Breast (tissue), 4 donors: ENCODE measurements around a stretch of chr1.

DNA sequence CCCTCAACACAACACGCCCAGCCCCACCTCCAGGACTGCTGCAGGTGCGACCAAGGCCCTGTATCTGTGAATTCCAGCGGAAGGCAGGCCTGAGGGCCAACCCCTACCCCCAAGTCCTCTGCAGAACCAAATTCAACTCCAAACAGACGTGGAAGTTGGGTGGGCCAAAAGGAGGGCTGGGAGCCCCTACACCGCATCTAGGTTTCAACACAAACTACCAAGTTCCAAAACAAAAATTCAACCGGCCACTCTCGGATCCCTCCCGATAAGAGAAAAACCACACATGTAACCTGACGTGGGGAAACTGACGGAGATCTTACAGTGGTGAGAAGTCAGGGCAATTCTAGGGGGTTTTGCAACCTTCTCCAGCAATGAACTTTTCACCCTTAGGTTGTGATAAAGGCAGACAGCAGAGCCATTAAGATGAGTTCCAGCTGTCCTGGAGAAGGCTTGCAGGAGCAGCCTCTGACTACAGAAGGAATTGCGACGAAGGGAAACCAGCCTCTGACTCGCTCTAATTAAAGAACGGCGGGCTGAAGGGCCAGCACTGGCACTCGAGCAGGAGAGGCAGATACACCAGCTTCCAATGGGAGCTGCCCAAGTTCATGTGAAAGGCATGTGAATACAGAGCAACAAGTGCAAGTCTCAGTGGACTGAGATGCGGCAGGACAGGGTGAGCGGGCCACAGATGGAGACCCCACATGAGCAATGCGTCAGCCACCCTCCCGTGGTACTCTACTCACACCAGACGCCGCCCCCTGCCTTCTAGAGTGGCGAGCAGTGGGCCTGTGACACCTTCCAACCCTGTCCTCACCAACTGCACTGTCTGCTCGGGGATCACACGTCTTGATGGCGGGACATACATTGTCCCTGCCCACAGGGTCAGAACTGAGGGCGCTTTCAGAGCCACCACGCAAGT lies 15.8 kb downstream of the RCC2 start:
- PRO-cap, 3 experiments, result no peak in any of the 3 experiments
- RRBS, result no CpG with 5 or more reads among the region's 28 CpGs

DNA sequence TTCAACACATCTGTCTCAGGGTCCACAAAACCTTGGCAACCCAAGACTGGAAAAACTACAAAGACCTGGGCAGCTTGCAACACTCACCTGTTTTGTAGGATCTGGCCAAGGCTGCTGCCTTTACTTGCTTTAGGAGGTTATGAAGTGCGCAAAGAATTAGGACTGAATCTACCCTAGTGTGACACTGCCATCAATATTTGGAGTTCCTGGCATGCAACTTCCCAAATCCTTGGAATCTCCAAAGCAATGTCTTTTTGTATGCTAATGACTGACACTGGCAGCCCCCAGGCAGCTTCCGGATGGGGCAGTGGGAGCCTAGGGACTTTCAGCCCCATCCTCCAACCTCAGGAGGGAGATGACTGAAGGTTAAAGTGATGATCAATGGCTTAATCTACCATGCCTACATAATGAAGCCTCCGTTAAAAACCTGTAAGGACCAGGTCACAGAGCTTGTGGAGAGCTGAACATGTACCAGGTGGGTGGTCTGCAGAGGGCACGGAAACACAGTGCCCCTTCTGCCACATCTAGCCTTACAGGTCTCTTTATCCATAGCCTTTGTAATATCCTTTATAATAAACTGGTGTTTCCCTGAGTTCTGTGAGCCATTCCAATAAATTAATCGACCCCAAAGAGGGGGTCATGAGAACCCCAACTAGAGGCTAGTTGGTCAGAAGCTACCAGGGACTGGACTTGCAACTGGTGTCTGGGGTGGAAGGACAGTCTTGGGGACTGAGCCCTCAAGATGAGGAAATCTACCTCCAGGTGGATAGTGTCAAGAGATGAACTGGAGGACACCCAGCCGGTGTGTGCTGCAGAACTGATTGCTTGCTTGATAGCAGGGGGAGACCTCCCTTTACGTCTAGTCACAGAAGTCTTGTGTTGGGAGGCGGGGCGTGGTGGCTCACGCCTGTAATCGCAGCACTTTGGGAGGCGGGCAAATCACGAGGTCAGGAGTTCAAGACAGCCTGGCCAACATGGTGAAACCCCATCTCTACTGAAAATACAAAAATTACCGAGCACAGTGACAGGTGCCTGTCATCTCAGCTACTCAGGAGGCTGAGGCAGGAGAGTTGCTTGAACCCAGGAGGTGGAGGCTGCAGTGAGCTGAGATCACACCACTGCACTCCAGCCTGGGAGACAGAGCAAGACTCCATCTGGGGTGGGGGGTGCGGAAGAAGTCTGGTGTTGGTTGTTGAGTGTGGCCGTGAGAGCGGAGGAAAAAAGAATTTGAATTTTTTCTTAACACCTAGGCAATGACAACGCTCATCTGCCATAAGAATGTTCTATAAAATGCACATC lies 5.1 kb downstream of the RCC2 start:
- PRO-cap, 3 experiments, result no peak in any of the 3 experiments
- RRBS, result no CpG with 5 or more reads among the region's 18 CpGs

DNA sequence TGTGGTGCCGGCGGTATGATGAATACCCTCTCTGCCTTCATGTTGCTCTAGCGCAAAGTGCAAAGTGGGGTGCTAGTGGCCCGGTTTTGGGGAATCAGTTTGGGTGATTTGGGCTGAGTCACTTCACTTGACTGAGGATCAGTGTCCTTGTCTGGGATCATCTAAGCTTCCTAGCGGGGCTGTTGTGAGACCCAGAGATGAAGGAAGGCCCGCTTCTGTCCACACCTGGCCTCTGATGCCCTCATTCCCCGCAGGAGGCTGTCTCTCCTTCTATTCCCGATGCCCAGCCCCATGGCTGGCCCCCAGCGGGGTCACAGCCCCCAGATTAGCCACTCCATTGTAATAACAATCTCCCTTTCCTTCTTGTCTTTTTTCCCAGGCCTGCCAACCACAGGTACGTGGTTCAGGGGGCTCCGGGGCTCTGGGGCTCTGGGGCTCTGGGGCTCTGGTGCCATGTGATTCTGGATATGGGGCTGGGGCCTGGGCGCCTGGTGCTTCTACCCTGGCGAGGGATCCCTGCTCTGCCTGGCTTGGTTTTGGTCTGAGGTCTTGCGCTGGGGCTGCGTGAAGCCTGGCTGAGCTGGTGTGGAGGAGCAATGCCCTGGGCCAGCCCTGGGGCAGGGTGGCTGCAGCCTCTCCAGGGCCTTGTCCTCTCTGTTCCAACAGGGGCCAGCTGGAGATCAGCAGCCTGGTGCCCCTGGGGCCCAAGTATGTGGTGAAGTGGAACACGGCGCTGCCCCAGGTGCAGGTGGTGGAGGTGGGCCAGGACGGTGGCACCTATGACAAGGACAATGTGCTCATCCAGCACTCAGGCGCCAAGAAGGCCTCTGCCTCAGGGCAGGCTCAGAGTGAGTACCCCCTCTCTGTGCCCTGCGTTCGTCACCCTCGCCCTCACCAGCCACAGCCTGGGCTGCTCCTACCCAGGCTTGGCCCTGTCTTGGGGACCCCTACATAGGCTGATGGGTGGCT lies 95.0 kb downstream of the ARHGEF10L start:
- PRO-cap, 3 experiments, result no peak in any of the 3 experiments
- RRBS, result 87% methylated on average over 4 of the region's 22 CpGs

DNA sequence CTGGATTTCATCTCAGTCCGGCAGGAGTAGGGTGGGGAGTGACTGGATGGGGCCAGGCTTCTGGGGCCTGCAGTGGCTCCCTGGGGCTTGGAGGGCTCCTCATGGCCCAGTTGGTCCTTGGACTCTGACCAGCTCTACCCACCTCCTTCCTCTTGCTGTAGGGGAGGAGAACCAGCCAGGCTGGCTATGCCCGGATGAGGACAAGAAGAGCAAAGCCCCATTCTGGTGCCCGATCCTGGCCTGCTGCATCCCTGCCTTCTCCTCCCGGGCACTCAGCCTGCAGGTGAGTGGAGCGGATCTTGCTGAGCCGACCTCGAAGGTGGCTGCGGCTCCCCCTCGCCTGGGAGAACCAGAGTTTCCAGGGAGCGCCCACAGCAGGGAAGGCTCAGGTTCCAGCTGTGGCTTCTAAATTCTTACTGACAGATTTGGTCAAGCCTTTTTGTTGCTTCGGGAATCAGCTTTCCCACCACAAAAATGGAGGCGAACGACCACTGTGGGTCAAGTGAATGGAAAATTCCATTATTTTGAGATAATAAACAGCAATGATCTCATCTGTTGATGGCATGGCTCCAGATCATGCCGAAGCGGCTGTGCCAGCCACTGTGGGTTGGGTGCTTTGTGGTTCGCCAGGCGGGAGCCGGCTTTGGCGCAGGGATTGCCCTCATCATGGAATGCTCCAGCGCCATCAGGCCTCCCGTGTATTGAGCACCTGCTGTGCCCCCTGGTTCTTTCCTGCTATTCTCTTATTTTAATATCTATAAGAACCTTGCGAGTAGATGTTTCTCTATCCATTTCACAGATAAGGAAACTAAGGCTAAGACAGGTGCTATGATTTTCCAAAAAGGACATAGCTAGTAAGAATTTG lies 106.5 kb upstream of the ACTL8 start:
- PRO-cap, 3 experiments, result no peak in any of the 3 experiments
- RRBS, result 49% methylated on average over 2 of the region's 22 CpGs

DNA sequence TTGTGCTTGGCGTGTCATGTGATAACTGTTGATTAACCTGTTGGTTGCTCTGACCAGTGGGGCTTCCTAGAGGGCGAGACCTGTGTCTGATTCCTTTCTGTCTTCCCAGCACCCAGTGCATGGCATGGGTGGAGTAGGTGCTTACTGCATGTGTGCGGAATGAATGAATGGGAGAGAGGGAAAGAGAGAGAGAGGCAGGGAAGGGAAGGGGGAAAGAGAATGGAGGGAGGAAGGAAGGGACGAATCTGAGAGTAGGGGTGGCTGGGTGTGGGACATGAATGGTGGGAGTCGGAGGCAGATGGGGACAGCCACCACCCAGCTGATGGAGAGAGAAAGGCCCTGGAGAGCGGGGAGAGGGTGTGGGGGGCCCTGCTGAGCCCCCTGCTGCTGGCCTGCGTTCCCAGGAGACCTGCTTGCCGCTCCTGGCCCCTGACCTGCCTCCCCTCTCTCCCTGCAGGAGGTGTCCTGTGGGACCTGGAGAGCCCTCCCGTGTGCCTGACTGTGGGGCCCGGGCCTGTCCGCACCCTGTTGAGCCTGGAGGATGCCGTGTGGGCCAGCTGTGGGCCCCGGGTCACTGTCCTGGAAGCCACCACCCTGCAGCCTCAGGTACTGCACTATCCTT lies 91.0 kb upstream of the ACTL8 start:
- PRO-cap, 3 experiments, result no peak in any of the 3 experiments
- RRBS, result 80% methylated on average over 2 of the region's 13 CpGs

DNA sequence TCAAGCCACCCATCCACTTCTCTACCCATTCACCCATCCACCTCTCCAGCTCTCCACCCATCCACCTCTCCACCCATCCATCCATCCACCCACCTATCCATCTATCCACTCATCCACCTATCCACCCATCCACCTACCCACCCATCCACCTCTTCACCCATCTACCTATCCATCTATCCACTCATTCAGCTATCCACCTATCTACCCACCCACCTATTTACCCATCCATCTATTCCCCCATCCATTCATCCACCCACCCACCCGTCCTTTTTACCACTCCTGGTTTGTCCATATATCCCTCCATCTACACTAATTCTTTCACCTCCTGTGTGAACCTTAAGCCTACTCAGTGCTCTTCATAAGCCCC lies 105.7 kb downstream of the ACTL8 start:
- PRO-cap, 3 experiments, result no peak in any of the 3 experiments
- RRBS, result no CpG with 5 or more reads among the region's 1 CpG

DNA sequence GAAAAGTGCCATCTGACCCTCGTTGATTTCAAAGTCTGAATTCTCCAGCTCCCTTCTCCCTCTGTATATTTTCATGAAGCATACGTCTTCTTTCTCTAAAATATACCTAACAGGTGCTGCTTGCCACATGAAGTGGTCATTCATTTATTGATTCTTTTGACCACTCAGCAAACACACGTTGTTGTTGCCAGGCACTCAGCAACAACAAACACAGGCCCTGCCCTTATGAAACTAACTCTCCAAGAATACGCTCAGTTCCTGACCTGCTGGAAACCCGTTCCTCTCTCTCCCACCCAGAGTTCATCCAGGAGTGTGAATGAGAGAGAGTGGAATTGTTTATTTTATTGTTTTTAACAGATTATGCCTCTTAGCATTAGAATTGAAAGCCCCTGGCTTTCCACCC lies 181.3 kb upstream of the KLHDC7A start:
- PRO-cap, 3 experiments, result peak in 1 of 3 experiments; most common plus-strand start position 254 of the sequence (in 1)
- RRBS, result no CpG with 5 or more reads among the region's 5 CpGs

- PRO-cap, 3 experiments, result no peak in any of the 3 experiments
- RRBS, result no CpG with 5 or more reads among the region's 3 CpGs
These were observed 96.4 kb upstream of the KLHDC7A start for GRCh38 chr1:18384323-18384820.

- PRO-cap, 3 experiments, result peak in 1 of 3 experiments; most common plus-strand start chr1:18607586 (in 1)
- RRBS, result no CpG with 5 or more reads among the region's 4 CpGs
These were observed 23.2 kb upstream of the PAX7 start for GRCh38 chr1:18607530-18607792.

DNA sequence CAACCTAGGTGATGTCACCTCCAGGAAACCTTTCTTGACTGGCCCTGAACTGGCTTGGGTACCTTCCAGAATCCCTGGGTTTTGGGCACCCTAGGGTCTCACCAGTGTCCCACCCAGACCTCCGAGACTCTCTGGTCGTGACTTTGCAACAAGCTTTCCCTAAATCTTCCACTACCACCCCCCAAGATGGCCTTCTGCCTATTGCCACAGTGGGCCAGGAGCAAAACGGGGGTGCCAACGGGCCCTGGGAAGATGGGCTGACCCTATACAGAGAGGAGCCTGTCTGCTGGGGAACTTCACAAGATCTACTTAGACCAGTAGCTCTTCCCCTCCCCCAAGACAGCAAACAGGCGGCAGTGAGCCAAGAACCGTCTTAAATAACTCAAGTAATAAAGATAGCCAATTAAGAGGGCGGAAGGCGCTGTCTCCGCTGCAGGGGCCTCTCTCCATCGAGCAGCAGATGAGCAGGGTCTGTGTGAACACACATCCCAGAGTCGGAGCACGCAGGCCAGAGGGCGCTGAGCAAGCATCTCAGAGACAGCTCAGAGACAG lies 11.3 kb downstream of the IFFO2 start:
- PRO-cap, 3 experiments, result no peak in any of the 3 experiments
- RRBS, result no CpG with 5 or more reads among the region's 13 CpGs

- PRO-cap, 3 experiments, result peak in 3 of 3 experiments; most common plus-strand start chr1:18953824 (in 1); most common minus-strand start chr1:18953753 (in 3)
- RRBS, result no CpG with 5 or more reads among the region's 18 CpGs
These were observed 2.7 kb downstream of the IFFO2 start for GRCh38 chr1:18953513-18954365.

DNA sequence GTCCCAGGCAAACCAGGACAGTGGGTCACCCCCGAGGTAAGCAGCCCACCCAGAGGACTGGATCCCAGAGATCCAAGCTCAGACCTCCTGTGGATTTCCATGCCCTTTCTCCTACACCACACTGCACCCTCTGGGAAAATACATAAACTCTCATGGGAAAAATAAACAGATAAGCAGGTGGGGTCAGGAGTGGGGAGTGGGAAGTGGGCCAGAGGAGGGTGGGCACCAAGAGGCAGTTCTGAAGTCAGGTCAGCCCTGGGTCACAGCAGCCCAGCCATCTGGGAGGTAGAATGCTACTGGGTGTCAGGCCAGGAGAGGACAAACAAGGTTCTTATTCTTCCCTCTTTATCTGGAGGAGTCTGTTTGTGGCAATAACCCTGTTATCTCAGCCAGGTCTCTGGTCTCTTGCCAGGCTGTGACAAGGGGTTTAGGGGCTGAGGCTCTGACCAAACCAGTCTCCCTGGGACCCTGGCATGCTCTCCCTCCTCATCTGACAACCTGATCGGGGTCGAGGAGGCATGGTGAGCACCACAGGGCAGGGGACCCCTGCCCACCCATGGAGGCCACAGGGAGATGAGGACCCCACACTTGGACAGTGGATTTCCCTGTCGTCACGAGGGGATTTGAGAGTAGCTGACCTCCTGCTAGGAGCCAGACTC lies 51.1 kb upstream of the IFFO2 start:
- PRO-cap, 3 experiments, result no peak in any of the 3 experiments
- RRBS, result no CpG with 5 or more reads among the region's 5 CpGs

DNA sequence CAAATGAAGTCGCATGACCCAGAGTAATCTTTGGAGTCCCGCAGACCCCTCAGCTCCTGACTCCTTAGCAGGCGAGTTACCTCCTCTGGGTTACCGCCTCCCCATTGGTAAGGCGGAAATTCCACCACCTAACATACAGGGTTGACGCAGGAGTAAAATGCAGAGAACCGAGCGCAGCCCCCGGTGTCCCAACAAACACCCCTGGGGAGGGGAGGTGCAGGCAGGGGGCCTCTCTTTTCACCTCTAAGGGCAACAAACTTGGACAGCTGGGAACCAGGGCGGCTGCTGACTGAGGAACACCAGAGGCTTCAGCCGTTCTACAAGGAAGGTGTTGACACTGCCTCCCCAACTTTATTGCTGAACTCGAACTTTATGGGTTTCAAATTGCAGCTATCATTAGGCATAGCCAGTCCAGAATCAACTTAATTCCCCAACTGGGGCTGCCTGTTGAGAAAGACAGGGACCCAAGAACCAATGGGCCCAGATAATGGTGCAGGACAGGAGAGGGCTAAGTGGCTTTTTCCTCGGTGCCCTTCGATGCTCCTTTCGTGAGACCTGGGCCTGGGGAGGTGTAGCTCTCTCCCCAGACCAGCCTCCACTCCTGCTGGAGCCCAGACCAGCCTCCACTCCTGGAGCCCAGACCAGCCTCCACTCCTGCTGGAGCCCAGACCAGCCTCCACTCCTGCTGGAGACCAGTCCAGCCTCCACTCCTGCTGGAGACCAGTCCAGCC lies 115.5 kb upstream of the IFFO2 start:
- PRO-cap, 3 experiments, result no peak in any of the 3 experiments
- RRBS, result no CpG with 5 or more reads among the region's 15 CpGs

DNA sequence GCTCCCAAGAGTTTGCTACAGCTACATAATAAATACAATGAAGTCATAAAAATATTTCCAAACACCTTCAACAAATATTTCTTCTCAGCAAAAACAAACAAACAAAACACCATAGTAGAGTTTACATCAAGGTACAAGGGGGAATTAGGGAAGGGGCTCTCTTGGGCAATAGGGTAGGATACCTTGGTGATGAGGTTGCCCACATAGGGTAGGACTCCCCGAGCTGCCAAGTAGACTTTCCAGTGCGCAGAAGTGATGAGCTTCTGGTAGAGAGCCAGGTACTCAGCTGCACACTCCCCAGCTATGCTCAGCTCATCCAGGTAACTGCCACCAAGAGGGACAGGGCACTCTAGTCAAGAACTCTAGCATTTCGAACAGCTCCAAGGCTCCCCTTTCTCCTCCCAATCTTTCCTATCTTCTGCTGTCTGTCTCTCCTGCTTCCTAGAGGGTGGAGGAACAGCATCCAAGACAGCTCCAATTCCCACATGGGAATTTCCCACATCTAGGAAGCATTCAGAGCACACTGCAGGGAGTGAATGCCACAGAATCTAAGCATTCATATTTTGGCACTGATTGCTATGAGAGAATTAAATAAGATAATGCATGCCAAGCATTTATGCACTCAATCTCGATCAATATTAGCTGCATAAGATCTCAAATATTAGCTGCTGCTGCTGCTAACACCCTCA lies 105.1 kb downstream of the UBR4 start:
- PRO-cap, 3 experiments, result no peak in any of the 3 experiments
- RRBS, result no CpG with 5 or more reads among the region's 4 CpGs

GRCh38 chr1:19122485-19123208 lies 87.4 kb downstream of the UBR4 start:
- PRO-cap, 3 experiments, result no peak in any of the 3 experiments
- RRBS, result 75% methylated on average over 4 of the region's 13 CpGs

GRCh38 chr1:19123917-19124403 lies 86.1 kb downstream of the UBR4 start:
- PRO-cap, 3 experiments, result no peak in any of the 3 experiments
- RRBS, result no CpG with 5 or more reads among the region's 3 CpGs

GRCh38 chr1:19140315-19140957 lies 69.6 kb downstream of the UBR4 start:
- PRO-cap, 3 experiments, result no peak in any of the 3 experiments
- RRBS, result no CpG with 5 or more reads among the region's 13 CpGs

GRCh38 chr1:19204544-19204894 lies 5.5 kb downstream of the UBR4 start:
- PRO-cap, 3 experiments, result no peak in any of the 3 experiments
- RRBS, result no CpG with 5 or more reads among the region's 2 CpGs

DNA sequence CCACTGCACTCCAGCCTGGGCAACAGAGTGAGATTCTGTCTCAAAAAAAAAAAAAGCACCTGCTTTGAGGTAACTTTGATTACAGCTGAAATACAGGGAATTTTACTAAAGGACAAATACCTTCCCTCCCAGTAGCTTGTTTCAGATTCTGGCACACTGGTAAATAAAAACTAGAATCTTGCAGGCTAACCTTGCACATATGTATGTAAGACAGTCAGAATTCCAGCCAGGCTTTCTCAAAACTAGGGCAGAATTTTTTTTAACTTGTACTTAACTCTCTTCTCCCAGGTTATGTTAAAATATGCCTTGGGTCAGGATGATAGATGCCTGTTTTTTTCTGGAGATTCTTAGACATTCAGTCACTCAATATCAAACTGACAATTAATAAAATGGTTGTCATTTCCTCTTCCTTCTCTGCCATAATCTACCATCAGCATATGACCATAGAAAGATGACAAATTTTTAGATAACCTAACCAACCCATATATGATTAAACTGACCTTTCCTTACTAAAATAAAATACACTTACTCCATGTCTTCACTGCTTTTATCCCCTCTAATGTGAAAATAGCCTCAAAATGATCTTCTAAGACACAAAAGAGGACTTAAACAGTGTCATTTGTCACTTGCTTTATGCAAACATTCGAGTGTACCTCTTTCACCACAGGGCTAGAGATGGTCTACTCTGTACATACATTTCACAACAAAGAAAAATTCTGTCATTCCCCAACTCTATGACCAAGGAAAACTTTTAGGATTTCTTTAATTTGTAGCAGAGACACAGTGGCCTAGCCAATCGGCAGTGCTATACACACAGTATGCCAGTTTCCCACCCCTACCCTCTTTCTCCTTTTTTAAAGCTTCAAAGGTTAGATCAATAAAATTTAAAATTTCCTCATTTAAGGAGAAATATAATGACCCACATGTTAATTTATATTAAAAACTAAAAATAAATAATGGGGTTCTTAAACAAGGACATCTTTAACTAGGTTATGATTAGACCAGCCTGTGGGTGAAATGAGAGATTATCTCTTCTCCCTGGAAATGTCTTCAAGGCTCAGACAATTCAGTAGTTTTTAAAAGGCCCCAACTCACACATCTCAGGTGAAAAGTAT lies 7.8 kb upstream of the UBR4 start:
- PRO-cap, 3 experiments, result no peak in any of the 3 experiments
- RRBS, result no CpG with 5 or more reads among the region's 2 CpGs

GRCh38 chr1:19255049-19255597 lies 3.5 kb downstream of the MRTO4 start:
- PRO-cap, 3 experiments, result no peak in any of the 3 experiments
- RRBS, result no CpG with 5 or more reads among the region's 6 CpGs